Hair follicular keratinocyte (primary cell): ENCODE results near the gene TBC1D16.

GRCh38 chr17:79991157-79991990 lies 44.3 kb downstream of the TBC1D16 start:
- RAMPAGE, long total RNA: no peak

DNA sequence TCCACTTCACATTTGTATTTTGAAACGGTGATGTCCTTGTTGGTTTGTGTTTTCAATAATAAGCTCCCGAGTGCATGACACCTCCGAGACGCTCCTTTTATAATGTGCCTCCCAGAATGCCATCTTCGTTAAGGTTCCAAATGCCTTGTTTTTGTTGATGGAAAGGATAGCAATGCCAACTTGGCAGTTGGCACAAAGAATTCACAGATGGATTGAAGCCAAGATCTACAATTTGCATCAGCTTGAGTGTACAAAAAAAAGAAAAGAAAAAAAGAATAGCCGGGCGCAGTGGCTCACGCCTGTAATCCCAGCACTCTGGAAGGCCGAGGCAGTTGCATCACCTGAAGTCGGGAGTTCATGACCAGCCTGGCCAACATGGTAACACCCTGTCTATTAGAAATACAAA lies 7.7 kb downstream of the TBC1D16 start:
- RAMPAGE, long total RNA: no peak

DNA sequence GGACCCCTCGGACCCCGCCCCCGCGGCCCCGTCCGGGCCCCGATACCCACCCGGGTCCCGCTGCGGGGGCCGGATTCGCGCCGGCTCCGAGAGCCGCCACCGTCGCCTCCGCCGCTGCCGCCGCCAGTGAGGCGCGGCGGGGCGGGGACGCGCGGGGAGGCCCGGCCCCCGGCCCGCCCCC lies at the start of gene TBC1D16:
TBC1D16 (minus strand) TSS at position 128 of the 181 bp plus-strand sequence.
- RAMPAGE, long total RNA: no peak

DNA sequence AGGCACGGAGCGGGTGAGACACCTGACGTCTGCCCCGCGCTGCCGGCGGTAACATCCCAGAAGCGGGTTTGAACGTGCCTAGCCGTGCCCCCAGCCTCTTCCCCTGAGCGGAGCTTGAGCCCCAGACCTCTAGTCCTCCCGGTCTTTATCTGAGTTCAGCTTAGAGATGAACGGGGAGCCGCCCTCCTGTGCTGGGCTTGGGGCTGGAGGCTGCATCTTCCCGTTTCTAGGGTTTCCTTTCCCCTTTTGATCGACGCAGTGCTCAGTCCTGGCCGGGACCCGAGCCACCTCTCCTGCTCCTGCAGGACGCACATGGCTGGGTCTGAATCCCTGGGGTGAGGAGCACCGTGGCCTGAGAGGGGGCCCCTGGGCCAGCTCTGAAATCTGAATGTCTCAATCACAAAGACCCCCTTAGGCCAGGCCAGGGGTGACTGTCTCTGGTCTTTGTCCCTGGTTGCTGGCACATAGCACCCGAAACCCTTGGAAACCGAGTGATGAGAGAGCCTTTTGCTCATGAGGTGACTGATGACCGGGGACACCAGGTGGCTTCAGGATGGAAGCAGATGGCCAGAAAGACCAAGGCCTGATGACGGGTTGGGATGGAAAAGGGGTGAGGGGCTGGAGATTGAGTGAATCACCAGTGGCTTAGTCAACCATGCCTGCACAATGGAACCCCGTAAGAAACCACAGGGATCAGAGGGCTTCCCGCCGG lies 653 bp downstream of the GAA start:
- RAMPAGE, long total RNA: no peak

DNA sequence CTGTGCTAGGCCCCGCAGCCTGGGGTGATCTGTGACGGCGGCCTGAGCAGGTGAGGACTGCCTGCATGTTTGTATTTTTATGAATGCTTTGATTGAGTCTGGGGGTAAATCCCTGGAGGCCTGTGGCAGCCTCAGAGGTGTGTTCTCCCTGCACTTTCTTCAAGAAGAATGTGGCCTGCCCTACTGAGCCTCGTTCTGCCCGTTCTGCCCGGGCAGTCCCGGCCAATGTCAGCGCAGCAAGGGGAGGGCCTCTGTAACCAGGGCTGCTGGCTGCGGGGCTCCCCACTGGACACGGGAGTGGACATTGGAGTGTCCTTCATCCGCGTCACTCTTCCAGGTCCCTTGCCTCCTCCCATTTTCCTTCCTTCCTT lies 6.8 kb upstream of the RNF213 start:
- RAMPAGE, long total RNA: no peak

GRCh38 chr17:80263128-80263785 lies 2.6 kb downstream of the RNF213 start:
- RAMPAGE, long total RNA: no peak

DNA sequence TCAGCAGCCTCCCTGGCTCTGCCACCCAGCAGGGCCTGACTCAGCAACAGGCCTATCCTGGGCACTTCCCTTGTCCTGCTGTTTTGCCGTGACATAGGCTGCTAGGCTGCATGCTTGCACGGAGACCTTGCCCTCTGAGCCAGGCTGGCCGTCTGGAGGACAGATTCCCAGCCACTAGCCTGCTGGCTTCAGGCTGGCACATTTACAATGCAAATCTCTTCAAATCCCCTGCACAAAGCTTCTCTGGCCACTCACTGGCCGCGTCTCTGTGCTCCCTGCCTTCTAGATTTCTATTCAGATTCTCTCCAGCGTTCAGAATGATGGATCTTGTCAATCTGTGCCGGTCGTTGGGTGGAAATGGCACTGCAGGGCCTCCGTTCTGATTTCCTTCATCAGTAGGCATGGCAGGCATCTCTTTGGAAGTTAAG lies 9.6 kb downstream of the RNF213 start:
- RAMPAGE, long total RNA: no peak

GRCh38 chr17:80383516-80384451 lies 31.2 kb upstream of the ENDOV start:
- RAMPAGE, long total RNA: no peak

DNA sequence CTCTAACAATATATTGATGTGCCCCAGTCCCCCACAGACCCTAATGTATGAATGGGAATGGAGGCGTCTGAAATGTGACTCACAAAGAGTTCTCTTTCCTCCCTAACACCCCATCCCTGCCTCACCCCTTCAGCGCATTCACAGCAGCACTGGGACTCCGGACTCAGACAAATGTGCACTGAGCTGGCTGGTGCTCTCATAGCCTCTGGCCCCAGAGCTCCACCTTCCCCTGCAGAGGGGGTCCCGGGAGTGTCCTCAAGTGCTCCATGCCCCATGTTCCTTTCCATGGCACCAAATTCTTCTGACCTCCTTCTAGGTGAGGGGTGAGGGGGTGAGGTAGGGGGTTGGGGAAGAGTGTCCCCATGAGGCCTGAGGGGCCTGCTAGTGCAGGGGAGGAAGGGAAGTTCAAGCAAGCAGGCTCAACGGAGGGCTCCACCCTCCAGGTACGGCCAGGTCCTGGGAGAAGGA lies 20.6 kb downstream of the NPTX1 start:
- RAMPAGE, long total RNA: no peak

- RAMPAGE, long total RNA: no peak
Observed at GRCh38 chr17:80560181-80560707, 15.6 kb downstream of the RPTOR start.

DNA sequence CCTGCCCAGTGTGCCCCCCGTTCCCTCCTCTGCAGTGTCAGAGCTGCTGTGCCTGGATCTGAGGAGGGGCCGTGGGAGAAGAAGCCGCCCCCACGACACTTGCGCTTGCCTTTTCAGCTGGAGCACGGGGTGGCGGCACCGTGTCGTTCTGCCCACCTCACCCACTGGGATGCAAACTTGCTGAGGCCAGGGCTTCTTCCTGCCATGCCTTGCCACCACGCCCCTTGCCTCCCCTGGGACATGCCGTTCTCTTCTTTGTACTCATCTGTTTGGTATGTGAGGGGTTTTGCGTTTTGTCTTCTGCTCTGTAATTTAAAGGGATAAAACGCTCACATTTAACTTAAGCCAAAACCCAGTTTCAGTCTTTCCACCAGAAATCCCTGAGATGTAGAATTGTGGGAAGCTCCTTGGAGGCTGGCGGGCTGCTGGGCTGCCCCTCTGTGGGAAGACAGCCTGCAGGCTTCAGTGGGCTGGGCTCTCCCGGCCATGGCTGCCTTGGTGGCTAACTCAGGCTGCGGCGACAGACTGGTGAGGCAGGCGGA lies 180.2 kb downstream of the RPTOR start:
- RAMPAGE, long total RNA: no peak

- RAMPAGE, long total RNA: no peak
Observed at GRCh38 chr17:80750932-80751438, 206.3 kb downstream of the RPTOR start.

- RAMPAGE, long total RNA: no peak
Observed at GRCh38 chr17:80751439-80752092, 206.9 kb downstream of the RPTOR start.

DNA sequence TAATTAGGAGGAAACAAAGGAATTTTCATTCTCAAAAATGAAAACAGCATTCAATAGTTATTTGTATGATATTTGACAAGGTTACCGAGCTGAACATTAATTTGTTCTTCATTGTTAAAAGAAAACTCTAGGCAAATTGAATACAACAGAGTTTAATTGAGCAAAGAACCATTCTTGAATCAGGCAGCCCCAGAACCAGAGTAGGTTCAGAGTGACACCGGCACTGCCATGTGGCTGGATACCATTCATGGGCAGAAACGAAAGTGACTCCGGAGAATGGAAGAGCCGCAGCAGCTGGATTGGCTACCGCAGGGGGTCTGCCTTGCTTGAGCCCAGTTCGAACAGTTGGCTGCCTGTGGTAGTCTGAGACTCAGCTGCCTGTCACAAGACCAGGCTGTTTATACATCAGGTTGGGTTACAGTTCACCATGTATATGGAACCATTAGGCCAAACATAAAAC lies 205.3 kb upstream of the CHMP6 start:
- RAMPAGE, long total RNA: no peak

DNA sequence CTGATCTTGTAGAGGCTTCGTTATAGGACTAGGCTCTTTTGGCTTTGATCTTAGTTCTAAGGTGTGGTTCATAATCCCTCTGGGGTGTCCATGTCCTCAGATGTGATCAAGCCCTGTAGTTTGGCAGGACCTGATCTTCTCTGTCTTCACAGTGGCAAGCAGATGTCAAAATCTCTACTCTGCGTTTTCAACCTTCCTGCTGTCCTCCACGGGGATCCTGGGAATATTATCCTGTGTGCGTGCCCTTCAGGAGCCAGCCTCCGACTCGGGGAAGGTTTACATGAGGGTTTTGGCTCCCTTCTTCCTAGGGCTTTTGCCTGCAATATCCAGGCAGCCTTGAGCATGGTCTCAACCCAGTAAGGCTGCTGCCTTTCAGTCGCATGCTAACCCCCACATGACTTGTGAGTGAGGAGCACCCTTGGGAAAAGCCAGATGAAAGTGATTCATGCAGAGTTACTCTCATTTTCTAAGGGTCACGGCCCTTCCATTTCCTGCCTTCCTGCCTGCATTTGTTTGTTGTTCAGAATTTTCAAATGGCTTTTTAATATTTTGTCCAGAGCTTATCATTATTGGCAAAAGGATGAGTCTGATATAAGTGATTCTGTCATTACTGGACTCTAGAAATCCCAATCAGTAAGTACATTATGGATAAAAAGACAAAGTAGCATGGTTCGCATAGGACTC lies 202.2 kb upstream of the CHMP6 start:
- RAMPAGE, long total RNA: no peak

DNA sequence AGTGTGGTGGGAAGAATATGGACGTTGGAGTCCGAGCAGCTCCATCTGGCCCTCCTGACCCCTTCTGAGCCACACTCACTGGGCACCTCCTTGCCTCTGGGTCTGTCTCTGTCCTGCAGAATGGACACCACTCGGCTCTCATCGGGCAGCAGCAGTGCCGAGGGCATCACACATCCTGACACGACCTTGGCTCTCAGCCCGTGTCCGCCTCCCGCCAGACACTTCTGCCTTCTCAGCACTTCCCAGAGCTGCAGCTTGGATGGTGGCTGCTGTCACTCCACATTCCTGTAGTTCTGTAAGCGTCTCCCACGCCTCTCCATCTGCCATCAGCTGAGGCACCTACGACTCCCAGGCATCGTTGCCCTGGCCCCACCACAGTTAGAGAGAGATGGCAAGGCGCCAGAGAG lies 196.0 kb upstream of the CHMP6 start:
- RAMPAGE, long total RNA: no peak

- RAMPAGE, long total RNA: no peak
Observed at GRCh38 chr17:80832878-80833662, 158.6 kb upstream of the CHMP6 start.

- RAMPAGE, long total RNA: no peak
Observed at GRCh38 chr17:80876846-80877629, 114.6 kb upstream of the CHMP6 start.

DNA sequence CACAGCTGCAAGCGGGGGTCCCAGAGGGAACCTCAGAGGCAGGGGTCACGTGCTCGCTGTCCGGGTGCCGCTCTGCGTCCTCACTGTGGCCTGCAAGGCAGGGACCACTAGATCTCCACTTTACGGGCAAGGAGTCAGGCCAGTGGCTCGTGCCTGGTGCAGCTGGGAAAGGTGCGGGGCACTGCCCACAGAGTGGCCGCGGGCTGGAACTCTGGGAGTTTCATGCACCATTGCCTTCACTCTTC lies 107.5 kb upstream of the CHMP6 start:
- RAMPAGE, long total RNA: no peak

DNA sequence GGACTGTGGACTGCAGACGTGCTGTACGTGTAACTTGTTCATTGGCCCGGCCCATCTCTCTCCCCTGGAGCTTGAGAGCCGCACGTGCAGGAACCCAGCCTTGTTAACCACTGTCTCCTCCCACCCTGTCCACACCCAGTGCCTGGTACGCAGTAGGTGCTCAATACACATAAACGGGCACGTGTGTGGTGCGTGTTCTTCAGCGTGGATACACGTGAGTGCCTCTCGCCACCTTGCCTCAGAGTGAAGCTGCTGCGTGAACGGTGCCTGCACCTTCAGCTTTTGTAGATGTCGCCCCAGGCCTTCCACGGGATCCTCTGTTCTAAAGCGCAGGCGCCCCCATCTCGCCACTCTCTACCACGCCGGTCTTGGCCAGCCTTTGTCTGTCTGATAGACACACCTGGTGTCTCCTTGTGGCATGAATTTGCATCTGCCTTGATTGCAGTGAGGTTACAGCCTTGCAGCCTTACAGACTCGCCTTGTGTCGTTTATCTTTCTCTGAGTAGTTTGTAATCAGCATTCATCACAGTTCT lies 96.2 kb upstream of the CHMP6 start:
- RAMPAGE, long total RNA: no peak